NB4 (cell line): ENCODE results near the gene TEN1.

DNA sequence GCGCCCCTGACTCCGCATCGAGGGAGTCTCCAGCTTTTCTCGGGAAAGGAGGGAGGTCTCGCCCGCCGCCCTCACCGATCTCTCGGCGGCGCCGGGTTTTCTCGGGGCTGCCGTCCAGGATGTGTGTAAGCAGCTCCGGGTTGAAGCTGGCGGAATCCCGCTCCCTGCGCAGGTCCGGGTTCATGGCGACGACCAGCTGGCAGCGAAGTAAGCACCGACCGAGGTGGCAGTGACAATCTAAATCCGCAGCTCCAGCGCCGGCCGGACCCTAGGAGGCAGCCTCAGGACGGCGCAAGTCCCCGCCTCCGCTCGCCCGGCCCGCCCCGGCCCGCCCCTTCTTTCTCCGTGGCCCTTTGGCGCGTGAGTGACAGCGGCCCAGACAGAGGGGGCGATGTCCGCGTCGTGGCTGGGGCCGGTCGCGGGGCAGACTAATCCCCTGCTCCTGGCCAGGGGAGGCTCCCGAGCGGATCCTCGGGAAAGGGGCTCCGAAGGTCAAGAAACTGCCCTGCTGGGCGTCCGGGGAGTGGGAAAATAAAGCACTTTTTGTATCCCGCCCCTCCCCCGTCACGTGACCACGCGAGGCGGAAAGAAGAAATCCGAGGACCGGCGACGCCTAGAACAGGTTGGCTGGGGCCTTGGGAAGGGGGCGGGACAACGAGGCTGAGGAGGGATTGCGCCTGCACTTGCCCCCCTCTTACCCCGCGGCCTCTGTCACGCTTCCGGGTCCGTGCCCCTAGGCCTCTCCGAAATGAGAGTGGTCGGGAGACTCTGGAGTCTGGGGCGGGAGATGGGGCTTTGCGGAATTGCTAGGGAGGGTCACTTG lies at the start of gene TEN1:
TEN1 (plus strand) TSS at position 351 of the 823 bp plus-strand sequence.
- RRBS: 2% methylated on average over 35 of the region's 76 CpGs

GRCh38 chr17:75996577-75997141 lies 4.0 kb upstream of the CDK3 start:
- RRBS: no CpG with 5 or more reads among the region's 7 CpGs

DNA sequence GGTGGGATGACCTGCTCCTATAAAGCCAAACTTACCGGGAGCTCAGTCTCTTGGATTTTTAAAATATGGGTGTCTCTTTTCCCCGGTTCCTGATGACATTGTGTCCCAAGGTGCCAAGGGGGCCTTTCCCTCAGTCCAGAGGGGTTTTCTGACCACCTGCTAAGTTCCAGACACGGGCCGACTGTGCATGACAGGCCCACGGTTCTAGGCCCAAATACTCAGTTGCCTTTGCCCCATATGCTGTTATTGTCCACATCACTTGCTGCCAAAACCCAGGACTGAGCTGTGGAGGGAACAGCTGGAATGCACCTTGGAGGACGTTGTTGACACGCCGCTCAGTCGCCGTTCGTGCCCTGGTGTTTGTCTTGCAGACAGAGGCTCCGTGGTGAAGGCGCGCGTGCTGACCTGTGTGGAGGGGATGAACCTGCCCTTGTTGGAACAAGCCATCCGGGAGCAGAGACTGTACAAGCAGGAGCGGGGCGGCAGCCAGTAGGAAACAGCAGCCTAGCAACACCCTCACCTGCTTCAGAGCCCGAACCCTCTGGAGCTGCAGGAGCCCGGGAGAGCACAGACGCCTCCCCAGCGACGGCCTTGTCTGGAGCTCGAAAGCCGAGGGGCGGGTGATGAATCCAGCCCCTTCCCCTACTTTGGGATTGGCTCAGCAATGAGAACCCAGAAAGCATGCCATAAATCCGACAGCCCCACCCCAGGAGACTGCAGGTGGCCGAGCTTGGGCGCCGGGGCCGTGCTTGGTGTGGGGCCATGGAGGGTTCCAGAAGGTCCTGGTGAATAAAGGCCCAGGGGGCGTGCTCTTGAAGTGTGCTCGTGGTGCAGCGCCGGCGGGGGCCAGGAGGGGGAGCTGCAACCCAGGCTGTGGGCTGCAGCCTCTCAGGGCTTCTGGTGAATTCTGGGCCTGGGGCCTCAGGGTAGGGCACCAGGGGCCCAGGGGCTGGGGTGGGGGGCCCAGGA lies 601 bp upstream of the CDK3 start:
- RRBS: 92% methylated on average over 11 of the region's 36 CpGs

- RRBS: no CpG with 5 or more reads among the region's 10 CpGs
These were observed 17.8 kb upstream of the EVPL start for GRCh38 chr17:76044953-76045354.

DNA sequence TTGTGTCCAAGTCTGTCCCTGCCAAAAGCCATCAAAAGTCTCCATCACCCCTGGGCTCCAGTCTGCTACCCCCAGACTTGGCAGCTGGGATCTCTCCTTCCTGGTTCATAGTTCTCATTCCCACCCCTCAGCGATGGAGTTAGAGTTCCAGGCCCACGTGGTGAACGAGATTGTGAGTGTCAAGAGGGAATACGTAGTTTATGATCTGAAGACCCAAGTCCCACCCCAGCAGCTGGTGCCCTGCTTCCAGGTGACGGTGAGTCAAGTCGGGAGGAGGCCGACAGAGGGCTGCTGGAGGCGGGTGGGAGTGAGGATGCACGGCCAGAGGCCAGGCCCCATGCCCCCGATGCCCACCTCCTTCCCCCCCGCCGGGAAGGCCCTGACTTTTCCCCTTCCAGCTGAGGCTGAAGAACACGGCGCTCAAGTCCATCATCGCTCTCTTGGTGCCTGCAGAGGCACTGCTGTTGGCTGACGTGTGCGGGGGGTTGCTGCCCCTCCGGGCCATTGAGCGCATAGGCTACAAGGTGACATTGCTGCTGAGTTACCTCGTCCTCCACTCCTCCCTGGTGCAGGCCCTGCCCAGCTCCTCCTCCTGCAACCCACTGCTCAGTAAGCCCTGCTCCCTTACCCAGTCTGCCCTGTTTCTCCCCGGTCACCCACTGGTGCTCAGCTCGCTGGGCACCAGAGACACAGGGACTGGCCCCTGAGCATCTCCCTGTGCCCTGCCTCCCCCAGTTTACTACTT lies 2.3 kb downstream of the ZACN start:
- RRBS: no CpG with 5 or more reads among the region's 22 CpGs

DNA sequence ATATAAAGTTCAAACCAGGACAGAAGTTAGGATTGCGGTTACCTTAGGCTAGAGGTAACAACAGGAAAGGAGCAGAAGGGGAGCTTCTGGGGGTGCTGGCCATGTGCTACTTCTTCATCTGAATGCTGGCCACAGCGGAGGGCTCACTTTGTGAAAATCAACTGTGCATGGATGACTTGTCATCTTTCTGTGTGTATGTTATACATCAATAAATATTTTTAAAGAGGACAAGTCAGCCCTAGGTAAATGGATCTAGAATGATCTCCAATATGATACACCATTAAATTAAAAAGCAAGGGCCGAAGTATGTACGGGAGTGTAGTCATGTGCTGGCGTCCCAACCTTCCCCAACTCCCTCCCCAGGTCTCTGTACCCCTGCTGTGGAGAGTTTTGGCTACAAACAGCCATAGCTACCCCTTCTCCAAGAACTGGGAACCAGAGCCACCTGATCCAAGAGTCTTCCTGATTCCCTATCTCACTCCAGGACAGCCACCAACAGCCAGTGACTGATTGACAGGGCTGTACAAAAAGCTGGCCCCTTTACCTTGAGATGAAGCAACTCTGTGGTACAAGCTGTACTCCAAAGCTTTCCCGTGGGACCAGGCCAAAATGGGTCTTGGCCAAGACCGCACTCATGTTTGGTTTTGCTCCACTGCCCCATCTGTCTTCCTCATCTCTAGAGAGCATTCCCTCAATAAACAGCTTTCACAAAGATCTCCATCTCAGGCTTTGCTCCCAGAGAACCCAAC lies 43.8 kb downstream of the RNF157 start:
- RRBS: no CpG with 5 or more reads among the region's 7 CpGs

GRCh38 chr17:76242018-76242217 lies 1.6 kb upstream of the RNF157 start:
- RRBS: no CpG with 5 or more reads among the region's 2 CpGs

- RRBS: no CpG with 5 or more reads among the region's 4 CpGs
These were observed 9.6 kb upstream of the UBALD2 start for GRCh38 chr17:76255545-76255946.

GRCh38 chr17:76311248-76311653 lies 3.2 kb upstream of the QRICH2 start:
- RRBS: no CpG with 5 or more reads among the region's 6 CpGs

DNA sequence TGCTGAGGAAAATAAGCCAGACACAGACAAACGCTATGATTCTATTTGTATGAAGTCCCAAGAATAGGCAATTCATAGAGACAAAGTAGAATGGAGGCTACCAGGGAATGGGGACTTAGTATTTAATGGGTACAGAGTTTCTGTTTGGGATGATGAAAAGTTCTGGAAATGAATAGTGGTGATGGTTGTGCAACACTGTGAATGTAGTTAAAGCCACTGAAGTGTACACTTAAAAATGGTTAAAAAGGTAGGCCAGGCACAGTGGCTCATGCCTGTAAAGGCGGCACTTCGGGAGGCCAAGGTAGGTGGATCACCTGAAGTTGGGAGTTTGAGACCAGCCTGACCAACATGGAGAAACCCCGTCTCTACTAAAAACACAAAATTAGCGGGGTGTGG lies 3.2 kb downstream of the PRPSAP1 start:
- RRBS: no CpG with 5 or more reads among the region's 5 CpGs

DNA sequence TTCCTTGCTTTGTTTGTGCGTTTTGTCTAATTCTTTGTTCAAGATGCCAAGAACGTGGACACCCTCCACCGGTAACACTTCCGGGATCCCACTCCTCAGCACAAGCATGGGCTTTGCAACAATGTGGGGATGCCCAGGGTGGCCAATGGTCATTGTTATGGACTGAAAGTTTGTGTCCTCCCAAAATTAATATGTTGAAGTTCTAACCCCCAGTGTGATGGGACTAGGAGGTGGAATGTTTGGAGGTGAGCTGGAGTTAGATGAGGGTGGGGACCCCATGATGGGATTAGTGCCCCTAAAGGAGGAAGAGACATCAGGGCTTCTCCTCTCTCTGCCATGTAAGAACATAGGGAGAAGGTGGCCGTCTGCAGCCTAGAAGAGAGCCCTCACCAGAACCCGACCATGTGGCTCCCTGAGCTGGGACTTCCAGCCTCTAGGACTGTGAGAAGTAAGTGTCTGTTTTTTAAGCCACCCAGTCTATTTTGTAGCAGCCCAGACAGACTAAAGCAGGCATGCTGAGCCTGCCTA lies 3.8 kb upstream of the PRPSAP1 start:
- RRBS: no CpG with 5 or more reads among the region's 6 CpGs

DNA sequence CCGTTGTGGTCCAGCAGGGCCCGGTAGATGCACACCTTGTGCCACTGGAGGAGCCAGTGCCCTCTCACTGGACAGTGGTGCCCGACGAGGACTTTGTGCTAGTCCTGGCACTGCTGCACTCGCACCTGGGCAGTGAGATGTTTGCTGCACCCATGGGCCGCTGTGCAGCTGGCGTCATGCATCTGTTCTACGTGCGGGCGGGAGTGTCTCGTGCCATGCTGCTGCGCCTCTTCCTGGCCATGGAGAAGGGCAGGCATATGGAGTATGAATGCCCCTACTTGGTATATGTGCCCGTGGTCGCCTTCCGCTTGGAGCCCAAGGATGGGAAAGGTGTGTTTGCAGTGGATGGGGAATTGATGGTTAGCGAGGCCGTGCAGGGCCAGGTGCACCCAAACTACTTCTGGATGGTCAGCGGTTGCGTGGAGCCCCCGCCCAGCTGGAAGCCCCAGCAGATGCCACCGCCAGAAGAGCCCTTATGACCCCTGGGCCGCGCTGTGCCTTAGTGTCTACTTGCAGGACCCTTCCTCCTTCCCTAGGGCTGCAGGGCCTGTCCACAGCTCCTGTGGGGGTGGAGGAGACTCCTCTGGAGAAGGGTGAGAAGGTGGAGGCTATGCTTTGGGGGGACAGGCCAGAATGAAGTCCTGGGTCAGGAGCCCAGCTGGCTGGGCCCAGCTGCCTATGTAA lies 2.8 kb downstream of the SPHK1 start:
- RRBS: no CpG with 5 or more reads among the region's 23 CpGs

GRCh38 chr17:76502539-76502972 lies 1.3 kb upstream of the RHBDF2 start:
- RRBS: no CpG with 5 or more reads among the region's 4 CpGs

DNA sequence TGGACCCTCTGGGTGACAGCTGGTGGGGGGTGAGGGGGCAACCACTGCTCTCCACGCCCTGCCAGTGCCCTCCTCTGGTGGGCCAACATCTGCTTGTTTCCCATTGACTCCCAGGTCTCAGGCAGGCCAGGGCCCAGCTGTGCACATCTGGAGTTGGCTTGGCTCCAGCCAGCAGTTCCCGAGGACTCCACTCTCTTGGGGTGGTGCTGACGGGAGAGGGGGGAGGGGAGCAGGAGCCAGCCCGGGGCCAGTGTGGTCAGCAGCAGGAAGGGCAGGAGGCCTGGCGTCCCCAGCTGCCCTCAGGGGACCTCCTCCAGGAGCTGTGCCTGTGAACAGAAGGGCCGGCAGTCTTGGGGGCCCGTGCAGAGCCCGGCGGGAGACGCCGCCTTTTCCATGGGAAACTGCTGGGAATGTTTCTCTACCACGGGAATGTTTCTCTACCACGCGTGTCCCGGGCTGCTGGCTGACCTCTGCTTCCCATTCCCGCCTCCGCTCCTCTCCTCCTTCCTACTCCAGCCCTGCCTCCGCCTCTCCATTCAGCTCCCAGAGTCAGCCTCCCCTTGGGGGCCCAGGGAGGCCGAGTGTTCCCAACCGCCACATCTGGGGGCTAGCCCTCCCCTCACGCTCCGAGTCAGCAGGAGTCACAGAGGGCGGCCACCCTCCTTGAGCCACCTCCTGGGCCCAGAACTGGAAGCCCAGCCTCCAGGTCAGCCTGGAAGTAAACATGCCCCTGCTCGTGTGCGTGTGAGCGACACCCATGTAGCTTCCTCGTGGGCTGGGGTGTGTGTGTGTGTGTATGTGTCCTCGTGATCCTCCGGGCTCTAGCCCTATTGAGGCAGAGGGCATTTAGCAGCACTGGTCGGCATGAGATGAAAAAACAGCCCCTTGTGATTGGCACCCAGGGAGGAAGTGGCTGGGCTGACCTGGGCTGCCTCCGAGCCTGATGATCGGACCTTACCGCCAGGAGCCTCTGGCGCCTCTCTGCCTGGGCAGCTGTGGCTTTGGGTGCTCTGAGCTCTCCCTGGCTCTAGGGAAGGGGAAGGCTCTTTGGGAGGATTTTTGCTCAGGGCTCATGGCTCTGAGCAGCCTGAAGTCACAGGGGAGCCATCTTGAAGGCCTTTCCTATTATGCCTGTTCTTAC lies 7.4 kb downstream of the CYGB start:
- RRBS: 85% methylated on average over 9 of the region's 34 CpGs

DNA sequence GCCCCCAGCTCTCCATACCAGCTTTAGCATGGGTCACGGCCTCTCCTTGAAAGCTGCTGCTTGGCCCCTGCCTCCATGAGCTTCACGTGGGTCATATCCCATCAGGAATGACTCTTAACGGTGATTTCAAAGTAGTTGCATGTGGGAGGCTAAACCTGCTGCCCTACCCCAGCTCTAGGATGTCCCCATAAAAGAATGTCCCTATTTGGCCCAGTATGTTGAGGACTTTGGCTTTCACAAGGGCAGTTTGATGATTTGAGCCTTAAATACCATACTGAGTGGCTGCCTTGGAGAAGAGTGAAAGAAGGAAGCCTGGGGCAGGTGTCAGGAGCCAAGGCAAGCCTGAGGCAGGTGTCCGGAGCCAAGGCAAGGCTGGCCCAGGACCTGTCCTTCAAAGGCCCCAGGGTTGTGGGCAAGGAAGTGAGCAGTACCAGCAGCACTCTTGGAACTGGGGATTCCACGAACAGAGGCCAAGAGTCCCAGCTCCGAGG lies 18.7 kb downstream of the ST6GALNAC2 start:
- RRBS: no CpG with 5 or more reads among the region's 6 CpGs

DNA sequence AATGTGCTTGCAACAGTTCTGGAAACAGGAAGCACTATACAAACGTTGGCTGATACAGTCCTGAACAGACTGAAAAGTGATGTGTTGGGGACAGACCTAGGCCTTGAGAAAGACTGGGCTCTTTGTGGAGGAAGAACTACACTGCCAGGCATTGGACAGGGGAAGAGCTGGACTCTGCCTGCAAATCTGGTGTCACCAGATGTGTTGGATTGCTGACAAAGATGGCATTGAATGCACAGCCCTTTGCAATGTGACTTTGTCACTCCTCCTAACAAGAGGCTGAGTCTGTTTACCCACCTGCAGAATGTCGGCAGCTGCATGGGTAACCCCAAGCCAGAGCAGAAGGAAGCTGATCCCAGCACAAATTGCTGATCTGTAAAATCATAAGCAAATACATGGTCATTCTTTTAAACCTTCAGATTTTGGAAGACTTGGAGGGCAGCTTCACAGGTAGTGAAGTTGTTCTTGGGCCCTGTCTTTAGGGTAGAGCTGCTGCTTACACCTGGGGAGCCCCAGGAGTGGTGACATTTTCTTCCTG lies 12.5 kb upstream of the ST6GALNAC2 start:
- RRBS: no CpG with 5 or more reads among the region's 2 CpGs

DNA sequence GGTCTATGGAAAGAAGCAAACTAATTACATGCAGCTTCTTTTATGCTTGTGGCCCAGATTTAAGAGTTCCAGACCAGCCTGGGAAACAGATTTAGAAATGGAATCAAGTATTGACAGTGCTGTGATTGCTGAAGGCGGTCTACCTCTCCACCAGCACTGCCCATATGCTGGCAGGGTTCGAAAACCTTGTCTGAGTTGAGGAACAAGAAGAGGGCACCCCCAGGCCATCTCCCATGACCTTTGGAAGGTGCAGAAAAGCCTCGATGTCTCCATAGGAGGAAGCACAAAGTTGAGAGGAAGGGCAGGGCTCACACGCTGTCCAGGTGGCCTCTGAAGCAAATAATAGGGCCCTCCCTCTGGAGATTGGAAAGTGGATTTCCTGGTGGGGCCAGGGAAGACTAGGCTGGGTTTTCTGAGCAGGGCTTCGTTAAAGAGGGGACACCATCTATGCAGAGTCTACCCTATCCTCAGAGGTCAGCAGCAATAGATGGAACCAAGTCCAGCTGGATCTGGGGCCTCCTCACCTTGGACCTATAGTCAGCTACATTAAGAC lies 14.5 kb upstream of the ST6GALNAC1 start:
- RRBS: no CpG with 5 or more reads among the region's 5 CpGs

GRCh38 chr17:76670520-76671862 lies 27.4 kb upstream of the ST6GALNAC1 start:
- RRBS: 3% methylated on average over 8 of the region's 40 CpGs

DNA sequence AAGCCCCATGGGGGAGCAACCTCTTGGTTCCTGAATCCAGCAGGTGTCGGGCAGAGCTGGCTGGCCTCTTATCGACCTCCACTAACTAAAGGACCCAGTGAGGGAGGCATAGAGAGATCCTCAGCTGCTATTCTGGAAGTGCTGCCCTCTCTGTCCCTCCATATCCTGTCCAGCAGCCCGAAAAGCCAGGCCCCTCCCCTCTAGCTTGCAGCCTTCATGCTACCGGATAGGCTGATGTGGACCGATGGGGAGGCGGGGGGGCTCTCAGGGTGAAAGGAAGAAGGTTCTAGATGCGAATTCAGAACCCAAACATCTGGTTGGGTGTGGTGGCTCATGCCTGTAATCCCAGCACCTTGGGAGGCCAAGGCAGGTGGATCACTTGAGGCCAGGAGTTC lies 24.9 kb downstream of the MXRA7 start:
- RRBS: no CpG with 5 or more reads among the region's 7 CpGs

GRCh38 chr17:76687466-76687908 lies 23.3 kb downstream of the MXRA7 start:
- RRBS: no CpG with 5 or more reads among the region's 17 CpGs